Mucosa of descending colon (tissue), 1 donor: ENCODE data around the gene ADGB.

GRCh38 chr6:143755479-143755891, 77.7 kb downstream of the PHACTR2 start:
- PRO-cap = no peak

- PRO-cap = no peak
Observed at GRCh38 chr6:143942063-143942716, 65.9 kb downstream of the PLAGL1 start.

- PRO-cap = no peak
Observed at GRCh38 chr6:144169427-144169632, 19.0 kb downstream of the STX11 start.

DNA sequence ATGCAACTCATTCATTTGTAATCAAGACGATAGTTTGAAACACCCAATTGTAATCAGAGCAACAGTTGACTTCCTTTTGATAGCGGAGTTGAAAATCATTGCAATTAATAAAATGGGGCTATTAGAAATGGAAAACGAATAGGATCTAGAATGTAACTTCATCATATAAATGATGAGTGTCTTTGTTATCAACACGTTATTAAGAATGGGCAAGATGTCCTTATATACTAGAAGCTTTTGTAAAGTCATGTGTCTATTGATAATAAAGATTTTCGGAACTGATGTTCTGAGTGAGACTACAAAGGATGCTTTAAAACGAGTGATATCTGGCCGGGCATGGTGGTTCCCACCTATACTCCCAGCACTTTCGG, 41.3 kb downstream of the STX11 start:
- PRO-cap = no peak

DNA sequence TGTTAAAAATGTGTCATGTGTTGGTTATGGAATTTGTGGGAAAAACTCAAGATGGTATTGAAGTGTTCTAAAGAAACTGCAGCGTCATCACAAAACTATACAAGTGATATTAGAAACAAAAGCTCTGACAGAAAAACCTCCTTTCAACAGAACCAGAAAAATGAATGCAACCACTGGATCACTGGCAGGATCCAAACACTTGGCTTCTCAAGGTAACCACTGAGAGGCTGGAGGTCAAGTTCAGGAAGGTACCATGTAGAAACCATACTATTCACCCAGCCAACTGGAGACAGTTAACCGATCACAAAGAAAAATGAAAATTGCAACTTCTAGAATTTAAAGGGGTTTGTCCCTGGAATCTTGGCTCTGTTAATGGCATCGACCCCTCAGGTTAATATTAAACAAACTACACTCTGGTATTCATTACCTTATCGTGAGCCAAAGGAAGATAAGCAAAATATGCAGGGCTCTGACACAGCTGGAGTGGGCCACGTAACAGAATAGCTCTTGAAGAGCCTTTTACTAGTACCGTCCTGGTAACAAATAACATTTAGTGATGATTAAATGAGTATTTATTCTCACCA, 20.3 kb upstream of the UTRN start:
- PRO-cap = no peak

DNA sequence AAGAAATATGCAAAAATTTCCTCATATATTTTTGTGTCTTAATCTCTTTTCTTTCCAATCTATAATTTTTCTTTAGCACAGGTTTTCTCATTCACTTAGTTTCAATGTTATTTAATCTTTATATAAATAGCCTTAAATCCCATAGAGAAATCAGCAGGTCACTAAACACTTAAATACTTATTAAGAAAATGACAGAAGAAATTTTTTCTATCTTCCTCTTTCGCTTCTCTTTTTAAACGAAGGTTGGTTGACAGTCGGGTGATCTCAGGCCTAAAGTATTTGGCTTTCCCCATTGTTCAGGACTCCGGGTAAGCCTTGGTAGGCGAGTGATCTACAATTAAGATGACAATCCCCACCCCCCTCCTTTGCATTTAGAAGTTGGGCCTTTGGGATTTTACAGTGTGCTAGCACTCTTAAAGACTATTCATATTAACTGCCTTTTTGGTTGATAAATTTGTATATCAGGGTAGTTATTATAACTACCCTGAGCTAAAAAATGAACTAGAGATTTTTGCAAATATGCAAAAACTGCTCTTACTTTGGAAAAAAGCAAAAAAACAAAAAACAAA, 19.7 kb upstream of the UTRN start:
- PRO-cap = no peak

DNA sequence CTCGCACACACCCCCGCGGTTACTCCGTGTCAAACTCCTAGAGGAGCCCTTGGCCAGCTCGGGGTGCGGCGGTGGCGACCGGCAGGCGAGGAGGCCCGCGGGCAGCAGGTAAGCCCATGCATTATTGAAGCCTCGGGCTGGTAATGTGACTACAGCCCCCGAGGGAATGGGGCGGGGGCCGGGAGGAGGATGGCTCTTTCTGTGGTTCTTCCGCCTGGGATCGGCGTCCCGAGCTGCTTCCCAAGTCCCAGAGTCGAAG, 508 bp downstream of the UTRN start:
- PRO-cap = bidirectional peak, plus-strand start at position 56 of the sequence, minus-strand start outside the sequence

- PRO-cap = no peak
Observed at GRCh38 chr6:144331384-144332085, 46.4 kb downstream of the UTRN start.

DNA sequence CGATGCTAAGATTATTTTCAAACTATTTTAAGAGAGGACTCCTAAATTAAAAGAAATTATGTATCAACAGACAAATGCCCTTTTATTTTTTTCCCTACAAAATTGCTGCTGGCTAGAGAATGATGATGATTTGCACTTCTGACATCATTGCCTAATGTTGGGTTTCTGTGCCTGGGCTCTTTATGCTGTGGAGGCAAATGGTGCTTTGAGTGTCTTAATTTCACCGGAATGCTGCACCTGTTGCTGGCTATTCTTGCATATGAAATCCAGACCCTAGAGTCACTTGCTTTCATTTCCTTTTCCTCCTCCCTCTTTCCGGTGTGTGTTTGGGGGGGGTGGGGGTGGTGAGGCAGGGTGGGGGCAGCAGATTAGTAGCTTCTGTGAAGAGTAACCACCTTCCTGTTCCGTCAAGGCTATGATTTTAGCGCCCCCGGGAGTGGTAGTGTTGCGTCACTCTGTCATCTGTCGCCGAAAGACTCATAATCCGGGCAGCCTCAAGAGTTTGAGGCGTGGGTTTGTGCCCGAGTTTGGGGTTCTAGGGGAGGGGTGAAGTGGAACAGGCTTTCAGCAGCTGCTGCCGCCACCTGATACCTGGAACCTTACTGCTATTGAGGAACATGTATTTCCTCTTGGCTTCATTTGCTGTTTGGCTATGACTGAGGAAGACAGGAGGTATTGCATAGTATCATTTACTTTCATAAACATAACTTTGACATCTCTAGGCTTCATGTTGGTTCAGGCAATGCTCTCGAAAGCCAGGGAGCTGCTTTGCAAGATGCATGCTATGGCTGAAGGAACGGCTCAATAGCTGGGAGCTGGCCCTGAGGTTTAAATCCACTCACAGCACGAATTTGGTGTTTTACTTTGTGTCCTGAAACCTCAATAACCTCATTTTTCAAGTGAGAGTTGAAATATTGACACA, 49.1 kb downstream of the UTRN start:
- PRO-cap = no peak

DNA sequence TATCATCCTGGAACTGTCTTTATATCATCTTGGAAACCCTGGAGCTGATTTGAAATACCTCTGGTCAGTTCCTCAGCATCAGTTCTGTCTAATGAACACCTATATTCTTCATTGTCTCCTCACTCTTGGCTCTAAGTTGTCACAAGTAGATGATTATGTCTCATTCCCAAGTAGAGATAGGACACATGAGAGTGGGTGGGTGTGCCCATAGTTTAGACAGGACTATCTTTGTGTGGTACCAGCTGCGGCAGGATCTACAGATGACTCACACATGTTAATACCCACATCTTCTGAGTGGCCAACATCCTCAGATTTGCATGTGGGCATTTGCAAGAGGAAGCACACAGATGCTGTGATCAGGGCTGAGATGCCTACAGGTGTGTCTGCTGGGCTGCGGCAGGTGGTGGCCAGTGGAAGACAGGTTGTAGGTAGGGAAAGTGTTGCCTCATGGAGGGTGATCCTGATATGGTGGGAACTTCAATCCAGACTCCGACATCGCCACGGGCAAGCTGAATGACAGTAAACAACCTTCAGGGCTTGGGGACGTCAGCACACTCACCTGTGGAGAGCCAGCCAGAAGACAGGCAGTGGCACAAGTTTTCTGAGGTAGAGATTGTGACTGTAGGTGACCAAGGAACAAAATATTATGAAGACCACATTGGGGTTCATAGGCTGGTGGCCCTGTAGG, 50.8 kb downstream of the UTRN start:
- PRO-cap = bidirectional peak, plus-strand start at position 376 of the sequence, minus-strand start at position 262 of the sequence

GRCh38 chr6:144565120-144565544, 280.0 kb downstream of the UTRN start:
- PRO-cap = no peak

DNA sequence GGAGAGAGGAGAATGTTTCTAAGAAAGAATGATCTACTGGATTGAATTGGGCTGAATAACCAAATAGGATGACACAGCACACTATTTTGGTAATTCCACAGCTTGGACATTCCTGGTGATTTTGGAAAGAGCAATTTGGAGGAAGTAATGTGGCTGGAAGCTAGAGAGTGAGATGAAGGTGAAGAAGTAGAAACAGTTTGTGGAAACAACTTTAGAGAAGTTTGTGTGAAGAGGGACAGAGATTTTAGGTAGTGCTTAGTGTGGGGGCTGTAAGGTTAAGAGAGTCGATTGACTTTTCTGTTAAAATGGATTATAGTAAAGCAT, 280.5 kb downstream of the UTRN start:
- PRO-cap = no peak

- PRO-cap = no peak
Observed at GRCh38 chr6:144702635-144703640, 417.8 kb downstream of the UTRN start.

DNA sequence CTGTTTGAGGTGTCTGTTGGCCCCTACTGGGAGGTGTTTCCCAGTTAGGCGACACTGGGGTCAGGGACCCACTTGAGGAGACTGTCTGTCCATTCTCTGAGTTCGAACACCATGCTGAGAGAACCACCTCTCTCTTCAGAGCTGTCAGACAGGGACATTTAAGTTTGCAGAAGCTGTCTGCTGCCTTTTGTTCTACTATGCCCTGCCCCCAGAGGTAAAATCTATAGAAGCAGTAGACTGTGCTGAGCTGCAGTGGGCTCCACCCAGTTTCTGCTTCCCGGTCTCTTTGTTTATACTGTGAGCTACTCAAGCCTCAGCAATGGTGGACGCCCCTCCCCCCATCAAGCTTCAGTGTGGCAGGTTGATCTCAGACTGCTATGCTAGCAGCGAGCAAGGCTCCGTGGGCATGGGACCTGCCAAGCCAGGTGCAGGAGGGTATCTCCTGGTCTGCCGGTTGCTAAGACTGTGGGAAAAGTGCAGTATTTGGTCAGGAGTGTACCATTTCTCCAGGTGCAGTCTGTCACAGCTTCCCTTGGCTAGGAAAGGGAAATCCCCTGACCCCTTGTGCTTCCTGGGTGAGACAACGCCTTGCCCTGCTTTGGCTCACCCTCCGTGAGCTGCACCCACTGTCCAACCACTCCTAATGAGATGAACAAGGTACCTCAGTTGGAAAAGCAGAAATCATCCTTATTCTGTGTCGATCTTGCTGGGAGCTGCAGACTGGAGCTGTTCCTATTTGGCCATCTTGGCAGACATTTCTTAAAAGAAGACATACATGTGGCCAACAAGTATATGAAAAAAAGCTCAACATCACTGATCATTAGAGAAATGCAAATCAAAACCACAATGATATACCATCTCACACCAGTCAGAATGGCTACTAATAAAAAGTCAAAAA, 692.2 kb downstream of the UTRN start:
- PRO-cap = no peak

GRCh38 chr6:145372666-145373310, 362.5 kb downstream of the EPM2A start:
- PRO-cap = no peak

GRCh38 chr6:145670184-145670832, 65.0 kb downstream of the EPM2A start:
- PRO-cap = no peak

DNA sequence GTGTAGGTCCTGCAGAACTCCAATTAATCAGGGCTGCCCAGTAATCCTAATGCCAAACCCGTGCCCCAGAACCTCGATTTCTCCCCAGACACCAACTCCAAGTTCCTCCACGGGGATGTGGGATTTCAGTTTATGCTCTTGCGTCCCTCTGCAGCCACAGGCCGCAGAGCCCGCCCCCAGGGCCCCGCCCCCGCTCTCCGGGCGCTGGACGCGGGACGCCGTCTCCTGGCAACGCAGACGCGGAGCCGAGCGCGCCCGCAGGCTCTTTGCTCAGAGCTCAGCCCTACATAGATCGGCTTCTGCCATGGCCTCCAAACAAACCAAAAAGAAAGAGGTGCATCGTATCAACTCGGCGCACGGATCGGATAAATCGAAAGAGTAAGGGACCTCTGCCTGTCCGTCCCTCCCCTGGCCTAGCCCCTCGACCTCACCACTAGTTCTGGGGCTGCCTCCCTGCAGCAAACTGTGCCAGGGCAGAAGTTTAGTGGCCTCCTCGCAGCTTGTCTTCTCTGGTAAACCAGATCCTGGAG, at the start of gene ADGB:
Gene ADGB (plus strand): TSS at position 236 of the 530 bp plus-strand sequence.
- PRO-cap = bidirectional peak, plus-strand start at position 236 of the sequence, minus-strand start at position 105 of the sequence

DNA sequence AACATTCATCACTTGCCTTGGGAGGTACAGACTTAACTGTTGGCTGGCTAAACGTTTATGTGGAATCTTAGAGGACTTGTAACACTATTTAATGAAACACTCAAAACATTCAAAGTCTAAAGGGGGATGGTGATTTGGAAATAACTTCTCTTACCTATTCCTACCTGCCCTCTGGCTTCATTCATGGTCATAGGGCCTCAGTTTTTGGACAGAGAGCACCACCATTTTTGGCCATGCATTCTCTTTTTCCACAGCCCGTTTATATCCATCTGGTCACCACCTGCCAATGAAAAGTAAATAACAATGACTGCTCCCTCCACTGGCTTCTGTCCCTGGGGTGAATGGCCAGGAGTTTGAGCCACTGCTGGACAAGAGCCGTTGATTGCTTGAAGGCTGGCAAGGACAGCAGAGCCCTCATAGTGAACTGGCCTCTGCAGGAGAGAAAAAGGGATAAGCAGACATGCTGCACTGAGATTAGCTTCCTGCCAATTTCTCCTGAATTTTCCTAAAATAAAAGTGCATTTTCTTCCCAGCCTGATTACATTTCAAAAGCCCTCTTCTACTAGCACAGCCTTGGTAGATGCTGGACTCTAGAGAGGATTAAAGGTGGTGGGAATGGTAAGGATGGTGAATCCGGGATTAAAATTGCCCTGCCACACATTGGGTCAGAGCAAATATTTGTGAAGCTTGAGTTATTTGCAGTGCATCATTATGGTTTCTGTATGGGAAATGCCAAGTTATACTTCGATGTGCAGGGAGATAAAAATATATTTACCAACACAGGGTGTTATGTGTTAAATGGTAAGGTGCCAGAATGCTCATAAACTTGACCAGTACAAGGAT, 261.9 kb downstream of the ADGB start:
- PRO-cap = no peak

GRCh38 chr6:146887300-146887640, 288.5 kb downstream of the ADGB start:
- PRO-cap = no peak

DNA sequence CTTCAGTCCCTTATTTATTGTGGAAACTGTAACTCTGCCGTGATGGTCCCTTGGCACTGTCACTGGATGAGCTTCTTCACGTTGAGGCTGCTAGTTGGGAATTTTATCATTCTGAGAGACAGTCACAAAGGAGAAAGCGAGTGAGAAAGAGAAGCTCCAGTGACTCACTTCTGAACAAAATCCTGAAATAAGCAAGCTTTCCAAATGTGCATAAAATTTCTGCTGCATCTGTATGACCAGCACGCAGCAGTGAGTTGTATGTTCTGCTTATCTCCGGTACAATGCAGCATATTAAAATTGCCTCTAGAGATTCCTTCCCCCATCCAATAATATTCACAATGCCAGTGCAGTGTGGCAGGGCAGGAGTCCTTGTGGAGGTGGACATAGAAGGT, 290.5 kb downstream of the ADGB start:
- PRO-cap = no peak